Thoracic aorta endothelial cell (primary cell): ENCODE results near the genes GRAMD1A, CD22 and DMKN.

- CAGE, long polyA plus RNA = no peak
Measured at GRCh38 chr19:35000066-35000851, at the start of gene GRAMD1A. Gene GRAMD1A (plus strand): TSS chr19:35000323.

GRCh38 chr19:35026670-35026987 lies 3.6 kb upstream of the SCN1B start:
- CAGE, long polyA plus RNA = no peak

- CAGE, long polyA plus RNA = no peak
Measured at GRCh38 chr19:35038757-35039712, 2.5 kb upstream of the HPN start.

- CAGE, long polyA plus RNA = no peak
Measured at GRCh38 chr19:35040639-35041428, 687 bp upstream of the HPN start.

DNA sequence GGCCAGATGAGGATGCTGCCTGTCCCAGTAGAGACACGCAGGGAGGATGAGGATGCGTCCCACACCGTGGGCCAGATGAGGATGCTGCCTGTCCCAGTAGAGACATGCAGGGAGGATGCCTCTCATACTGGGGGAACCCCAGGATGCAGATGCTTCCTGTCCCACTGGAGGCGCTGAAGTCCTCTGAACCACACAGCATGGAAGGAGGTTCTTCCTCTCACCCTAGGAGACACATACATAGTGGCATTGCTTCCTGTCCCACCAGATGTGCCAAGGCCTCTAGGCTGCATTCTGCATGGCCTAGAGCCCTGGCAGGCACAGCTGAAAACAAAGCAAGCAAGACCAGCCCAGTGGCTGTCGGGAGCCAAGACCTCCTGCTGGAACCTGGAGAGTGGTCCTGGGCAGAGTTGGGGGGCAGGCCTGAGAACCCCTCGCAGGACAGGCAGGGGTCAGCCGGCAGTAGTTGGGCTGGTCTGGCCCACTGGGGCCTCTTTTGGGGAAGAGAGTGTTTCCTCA lies 4.2 kb downstream of the HPN start:
- CAGE, long polyA plus RNA = no peak

DNA sequence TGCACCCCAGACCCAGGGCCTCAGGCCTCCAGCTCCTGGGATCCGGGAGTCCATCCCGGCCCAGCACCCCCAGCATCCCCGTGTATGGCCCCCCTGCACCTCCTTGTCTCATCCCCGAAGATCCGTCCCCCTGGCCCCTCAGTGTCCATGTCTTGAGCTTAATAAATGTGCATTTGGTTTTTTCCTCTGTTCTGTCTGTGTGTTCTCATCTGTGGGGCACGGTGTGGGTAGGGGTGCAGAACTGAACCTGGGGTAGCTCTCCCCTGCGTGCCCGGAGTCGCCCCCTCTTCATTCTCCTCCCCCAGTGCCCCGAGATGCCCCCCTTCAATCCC lies 455 bp upstream of the FXYD5 start:
- CAGE, long polyA plus RNA = no peak

GRCh38 chr19:35175804-35176091 lies 21.2 kb downstream of the FXYD5 start:
- CAGE, long polyA plus RNA = no peak

GRCh38 chr19:35210596-35211118 lies 17.9 kb downstream of the FAM187B start:
- CAGE, long polyA plus RNA = no peak

DNA sequence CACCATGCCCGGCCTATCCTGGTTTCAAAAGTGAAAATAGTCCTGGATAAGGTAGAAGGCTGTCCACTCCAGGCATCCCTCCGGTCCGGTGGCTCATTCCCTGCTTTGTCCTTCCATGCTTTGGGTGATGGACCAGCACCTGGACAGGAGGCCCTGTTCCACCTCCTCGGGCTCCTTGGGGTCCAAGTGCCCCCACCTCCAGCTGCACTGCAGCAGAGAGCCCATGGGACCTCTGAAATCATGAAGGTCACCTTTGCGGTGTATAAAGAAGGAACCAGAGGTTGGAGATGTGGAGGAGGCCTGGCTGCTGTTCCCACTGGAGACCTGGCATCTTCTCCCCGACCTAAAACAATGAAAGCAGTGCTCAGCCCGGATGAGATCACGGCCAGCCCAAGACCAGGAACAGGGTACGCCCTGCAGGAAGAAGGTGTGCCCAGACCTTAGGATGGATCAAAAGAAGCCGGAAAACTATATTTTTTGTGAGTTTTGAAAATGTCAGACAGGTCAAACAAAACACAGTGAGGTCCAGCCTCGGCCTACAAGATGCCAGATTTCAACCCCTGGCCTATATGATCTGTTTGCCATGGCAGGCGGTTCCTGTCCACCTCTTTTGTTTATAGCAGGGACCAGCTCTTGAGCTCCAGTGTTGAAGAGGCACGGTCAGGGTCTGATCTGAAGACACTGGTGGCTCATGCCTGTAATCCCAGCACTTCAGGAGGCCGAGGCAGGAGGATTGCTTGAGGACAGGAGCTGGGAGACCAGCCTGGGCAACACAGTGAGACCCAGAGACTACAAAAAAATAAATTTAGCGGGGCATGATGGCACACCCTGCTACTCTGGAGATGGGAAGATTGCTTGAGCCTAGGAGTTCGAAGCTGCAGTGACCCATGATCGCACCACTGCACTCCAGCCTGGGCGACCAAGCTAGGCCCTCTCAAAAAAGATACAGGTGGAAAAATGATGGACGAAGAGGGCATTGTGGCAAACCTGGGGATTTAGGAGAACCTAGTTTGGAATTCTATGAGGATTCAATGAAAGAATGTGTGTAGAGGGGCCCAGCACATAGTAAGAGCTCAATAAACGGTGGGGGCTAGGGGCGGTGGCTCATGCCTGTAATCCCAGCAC lies 5.9 kb downstream of the LSR start:
- CAGE, long polyA plus RNA = no peak

DNA sequence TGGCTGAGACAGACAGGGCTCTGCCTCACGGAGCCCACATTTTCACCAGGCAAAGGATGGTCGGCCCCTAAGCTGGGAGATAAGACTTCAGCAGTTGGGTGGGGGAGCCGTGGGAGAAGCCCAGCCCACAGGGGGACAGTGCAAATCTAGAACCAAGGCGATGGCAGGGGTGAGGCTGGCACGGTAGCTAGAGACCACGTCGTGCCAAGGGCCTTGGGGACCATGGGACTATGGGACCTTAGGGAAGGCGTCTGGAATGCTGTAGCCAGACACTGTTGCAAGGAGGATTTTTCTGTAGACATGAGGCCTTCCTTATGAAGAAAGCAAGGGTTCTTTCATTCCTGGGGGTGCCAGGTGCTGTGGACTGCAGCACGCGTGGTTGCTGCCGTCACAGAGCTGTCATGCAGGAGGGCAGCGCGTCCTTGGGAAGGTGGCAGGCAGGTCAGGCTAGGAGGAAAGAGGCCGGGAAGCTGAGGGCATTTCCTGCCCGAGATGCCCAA lies 8.4 kb downstream of the LSR start:
- CAGE, long polyA plus RNA = no peak

DNA sequence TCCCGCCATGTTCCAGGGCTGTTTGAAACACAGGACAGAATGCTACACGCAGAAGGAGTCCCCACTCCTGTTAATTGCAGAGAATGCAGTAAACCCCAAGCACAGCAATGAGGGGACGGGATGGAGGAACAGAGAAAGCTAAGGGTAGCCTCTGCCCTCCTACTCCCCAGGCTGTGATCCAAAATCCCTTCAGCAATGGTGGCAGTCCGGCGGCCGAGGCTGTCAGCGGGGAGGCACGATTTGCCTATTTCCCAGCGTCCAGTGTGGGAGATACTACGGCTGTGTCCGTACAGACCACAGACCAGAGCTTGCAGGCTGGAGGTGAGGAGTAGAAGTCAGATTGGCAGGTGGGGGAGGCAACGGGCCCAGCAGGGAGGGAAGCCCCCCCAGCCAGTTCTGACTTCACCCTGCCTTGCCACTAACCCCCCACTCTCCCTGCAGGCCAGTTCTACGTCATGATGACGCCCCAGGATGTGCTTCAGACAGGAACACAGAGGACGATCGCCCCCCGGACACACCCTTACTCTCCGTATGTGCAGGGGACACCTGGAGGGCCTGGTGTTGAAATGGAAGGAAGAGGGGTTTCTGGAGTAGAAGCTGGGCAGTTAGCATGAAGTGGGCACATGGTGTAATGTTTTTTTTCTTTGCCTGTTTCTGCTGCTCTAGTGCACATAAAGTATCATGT lies 1.7 kb downstream of the USF2 start:
- CAGE, long polyA plus RNA = no peak

- CAGE, long polyA plus RNA = no peak
Measured at GRCh38 chr19:35293401-35293686, 1.4 kb downstream of the MAG start.

GRCh38 chr19:35313573-35314138 lies 15.3 kb upstream of the CD22 start:
- CAGE, long polyA plus RNA = no peak

- CAGE, long polyA plus RNA = no peak
Measured at GRCh38 chr19:35328801-35329342, at the start of gene CD22. Gene CD22 (plus strand): TSS chr19:35329187.

GRCh38 chr19:35429539-35430256 lies 18.4 kb upstream of the FFAR2 start:
- CAGE, long polyA plus RNA = no peak

DNA sequence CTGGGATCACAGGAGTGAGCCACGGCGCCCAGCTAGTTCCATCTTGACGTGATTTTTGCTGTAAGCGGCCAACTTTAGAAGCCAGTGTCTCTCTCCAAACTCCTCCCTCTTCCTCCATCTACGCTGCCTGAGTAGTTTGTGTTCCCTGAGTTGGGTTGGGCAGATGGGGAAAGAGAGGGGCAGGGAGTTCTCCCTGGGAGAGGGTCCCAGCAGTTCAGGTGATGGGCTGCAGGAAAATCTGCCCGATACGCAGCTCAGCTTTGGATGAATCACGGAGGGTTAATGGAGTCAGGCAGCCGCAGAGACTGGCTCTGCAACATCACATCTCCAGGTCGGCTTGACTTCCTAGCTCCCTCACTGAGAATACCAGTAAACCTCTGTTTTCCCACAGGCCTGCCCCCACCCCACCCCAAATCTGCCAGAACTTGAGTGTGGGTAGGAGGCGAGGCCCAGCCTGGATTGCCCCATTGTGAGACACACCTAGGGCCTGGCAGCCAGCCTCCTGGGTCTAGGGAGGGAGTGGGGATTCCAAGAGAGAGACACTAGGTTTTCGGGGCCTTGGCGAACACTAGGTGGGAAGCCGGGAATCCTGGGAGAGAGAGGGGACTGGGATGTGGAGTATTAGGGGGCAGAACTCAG lies 3.6 kb upstream of the KRTDAP start:
- CAGE, long polyA plus RNA = no peak

DNA sequence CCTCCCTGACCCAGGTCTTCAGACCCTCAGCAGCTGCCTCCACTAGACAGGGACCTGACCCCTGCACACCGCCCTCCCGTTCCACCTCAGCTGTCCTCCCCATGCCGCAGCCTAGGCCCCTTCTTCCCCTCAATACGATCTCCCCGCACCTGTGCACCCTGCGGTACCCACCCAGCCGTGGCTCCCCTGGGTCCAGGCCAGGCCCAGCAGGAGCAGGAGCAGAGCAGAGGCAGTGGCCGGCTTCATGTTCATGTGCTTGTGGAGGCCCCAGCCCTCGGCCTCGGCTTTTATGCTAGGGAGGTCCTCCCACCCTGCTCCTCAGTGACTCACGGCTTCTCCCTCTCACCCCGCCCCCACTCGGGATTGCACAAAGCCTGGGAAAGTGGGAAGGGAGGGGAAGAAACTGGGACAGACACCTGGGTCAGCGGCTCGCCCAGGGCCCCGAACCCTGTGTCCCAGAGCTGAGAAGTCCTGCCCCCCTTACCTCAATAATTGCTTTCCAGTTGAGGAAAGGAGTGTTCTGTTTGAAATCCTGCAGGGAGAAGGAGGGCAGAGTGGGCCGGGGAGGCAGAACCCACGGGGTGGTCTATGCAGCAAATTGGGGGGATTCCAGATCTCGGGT lies 11.5 kb upstream of the KRTDAP start:
- CAGE, long polyA plus RNA = no peak

GRCh38 chr19:35513229-35513952 lies at the start of gene DMKN:
Gene DMKN (minus strand): TSS chr19:35513649.
- CAGE, long polyA plus RNA = no peak

- CAGE, long polyA plus RNA = no peak
Measured at GRCh38 chr19:35596543-35596931, 10.6 kb downstream of the PMIS2 start.

DNA sequence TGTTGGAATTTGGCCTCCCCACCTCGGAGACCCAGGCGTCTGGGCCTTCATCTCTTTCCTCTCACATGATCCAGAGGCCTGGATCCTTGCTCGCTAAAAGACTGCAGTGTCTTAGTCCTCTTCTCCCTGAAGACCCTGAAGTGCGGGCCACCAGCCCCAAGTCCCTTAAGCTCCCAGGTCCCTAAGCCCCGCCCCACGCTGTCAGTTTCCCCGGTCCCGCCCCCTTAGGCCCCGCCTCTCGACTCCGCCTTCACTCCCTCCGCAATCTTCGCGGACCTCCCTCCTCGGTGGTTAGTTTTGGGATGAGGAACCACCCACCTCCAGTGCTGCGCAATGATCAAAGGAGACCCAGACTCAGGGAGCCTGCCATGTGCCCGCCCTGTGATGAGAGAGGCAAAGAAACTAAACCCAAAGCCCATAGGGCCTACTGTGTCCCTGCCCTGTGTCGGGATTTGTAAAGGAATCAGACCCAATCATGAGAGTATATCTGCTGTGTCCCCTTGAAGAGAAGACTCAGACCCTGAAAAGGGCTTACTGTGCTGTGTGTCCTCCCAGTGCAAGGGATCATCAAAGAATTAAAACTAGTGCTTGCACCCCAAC lies 3.1 kb upstream of the COX6B1 start:
- CAGE, long polyA plus RNA = no peak